T-cell (primary cell): ENCODE results near the genes NATD1 and KCNJ12.

GRCh38 chr17:19795946-19796353 lies 47.9 kb upstream of the ALDH3A1 start:
- PRO-cap, 7 experiments = no peak in any of the 7 experiments

DNA sequence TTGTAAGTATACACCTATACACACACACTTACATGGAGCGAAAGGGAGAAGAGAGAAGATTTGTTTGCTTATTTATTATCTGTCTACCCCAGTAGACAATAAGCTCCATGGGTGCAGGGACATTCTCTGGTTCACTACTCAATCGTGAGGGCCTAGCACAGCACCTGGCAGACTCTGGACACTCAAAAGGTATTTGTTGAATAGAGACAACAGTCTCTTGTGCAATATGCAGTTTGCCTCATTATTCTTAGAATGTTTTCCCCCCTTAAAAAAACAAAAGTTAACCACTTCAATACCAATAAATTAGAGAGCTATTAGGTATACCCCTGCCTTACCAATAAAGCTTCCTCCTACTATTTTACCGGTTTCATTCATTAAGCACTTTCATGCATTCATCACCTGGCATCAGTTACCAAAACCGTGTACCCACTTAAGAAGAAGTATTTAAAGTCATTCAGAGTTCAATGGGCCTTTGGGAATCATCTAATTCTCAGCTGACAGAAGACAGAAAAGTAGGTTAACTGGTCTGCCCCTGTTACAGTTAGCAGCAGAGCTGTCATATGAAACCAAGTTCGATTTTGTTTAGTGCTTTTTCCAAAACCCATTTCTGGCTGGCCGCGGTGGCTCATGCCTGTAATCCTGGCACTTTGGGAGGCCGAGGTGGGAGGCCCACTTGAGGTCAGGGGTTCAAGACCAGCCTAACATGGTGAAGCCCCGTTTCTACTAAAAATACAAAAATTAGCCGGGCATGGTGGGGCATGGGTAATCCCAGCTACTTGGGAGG lies 1.8 kb downstream of the AKAP10 start:
- PRO-cap, 7 experiments = no peak in any of the 7 experiments

- PRO-cap, 7 experiments = peak in 2 of 7 experiments; most common plus-strand start chr17:20073320 (in 2)
These were observed 64.0 kb downstream of the SPECC1 start for GRCh38 chr17:20072906-20073818.

DNA sequence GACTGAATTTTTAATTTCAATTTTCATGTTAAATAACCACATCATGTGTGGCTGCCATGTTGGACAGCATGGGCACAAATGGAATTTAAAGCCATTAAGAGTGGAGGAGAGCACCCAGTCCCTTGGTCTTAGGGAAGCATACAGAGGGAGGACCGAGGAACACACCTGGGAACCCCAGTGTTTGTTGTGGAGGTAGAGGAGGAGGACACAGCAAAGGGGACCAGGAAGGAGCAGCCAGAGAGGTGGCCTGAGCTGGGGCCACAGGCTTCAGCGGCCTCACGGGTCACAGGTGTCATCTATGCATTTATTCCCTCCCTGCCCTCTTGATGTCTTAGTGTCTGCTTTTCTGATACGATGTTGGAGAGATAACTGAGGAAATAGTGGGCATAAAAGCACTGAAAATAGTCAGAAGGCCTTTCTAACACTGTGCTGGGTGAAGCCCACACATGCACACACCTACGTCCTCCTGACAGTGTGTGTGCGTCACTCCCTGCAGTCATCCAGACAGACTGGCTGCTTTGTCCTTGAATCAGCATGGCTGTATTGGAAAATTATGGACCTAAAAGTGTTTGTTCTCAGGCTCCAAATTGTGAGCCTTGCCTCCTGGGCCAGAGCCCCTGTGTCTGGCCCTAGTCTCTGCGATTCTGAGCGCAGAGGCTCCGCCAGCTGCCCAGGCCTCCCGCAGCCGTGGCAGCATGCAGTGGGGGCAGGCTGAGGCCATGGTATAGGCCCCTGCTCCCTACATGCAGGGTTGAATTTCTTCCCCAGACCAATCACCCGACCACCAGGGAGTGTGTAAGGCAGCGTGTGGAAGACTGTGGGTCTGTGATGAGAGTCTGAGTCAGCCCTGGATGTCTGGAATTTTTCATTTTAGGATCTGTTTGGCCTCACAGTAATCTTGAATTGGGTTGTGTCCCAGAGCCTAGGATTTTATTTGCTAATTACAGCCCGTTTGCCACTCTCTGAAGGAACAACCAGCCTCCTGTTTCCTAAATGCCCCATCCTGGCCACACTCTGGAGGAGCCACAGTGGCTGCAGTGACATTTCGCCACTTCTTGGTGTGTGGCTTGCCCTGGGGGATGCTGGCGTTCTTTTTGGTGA lies 167.0 kb downstream of the LGALS9B start:
- PRO-cap, 7 experiments = no peak in any of the 7 experiments

DNA sequence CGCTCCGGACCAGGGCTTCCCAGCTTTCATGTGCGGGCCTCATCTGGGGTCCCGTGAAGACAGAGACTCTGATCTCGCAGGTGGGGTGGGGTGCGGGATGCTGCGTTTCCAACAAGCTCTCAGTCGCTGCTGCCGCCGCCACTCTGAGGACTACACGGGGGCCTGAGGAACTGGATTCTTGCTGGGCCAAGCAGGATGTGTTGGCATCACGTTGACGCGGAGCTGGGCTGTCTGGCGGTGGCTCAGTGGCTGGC lies 19.4 kb downstream of the LGALS9B start:
- PRO-cap, 7 experiments = no peak in any of the 7 experiments

- PRO-cap, 7 experiments = no peak in any of the 7 experiments
These were observed 120.4 kb downstream of the USP22 start for GRCh38 chr17:20922350-20922792.

DNA sequence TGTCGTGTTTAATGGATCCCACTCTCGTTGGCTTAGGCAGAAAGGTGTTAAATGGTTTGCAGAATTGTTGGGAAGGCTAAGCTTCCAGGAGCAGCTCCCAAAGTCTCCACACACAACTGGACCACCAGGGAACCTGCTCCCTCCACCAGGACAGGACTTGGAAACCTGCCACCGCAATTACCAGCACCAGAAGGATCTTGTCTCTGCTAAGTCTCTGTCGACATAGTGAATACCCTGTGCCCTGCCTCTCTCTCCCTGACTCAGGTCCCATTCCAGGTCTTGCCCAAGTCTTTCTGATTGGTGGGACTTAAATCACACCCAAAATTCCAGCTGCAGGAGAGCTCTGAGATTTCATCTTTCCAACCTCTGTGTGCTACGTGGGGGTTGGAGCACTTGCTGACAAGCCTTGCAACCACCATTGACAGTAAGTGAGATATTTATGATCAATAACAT lies 86.9 kb downstream of the USP22 start:
- PRO-cap, 7 experiments = no peak in any of the 7 experiments

- PRO-cap, 7 experiments = no peak in any of the 7 experiments
These were observed 27.5 kb downstream of the TMEM11 start for GRCh38 chr17:21186376-21186969.

- PRO-cap, 7 experiments = no peak in any of the 7 experiments
These were observed 7.3 kb downstream of the TMEM11 start for GRCh38 chr17:21206493-21207234.

GRCh38 chr17:21231867-21232496 lies 18.0 kb upstream of the TMEM11 start:
- PRO-cap, 7 experiments = no peak in any of the 7 experiments

- PRO-cap, 7 experiments = peak in 7 of 7 experiments; most common plus-strand start chr17:21253522 (in 2); most common minus-strand start chr17:21253410 (in 7)
These were observed at the start of gene NATD1 for GRCh38 chr17:21252574-21253668. NATD1 (minus strand) TSS chr17:21253410.

- PRO-cap, 7 experiments = no peak in any of the 7 experiments
These were observed 11.2 kb upstream of the MAP2K3 start for GRCh38 chr17:21273133-21273924.

DNA sequence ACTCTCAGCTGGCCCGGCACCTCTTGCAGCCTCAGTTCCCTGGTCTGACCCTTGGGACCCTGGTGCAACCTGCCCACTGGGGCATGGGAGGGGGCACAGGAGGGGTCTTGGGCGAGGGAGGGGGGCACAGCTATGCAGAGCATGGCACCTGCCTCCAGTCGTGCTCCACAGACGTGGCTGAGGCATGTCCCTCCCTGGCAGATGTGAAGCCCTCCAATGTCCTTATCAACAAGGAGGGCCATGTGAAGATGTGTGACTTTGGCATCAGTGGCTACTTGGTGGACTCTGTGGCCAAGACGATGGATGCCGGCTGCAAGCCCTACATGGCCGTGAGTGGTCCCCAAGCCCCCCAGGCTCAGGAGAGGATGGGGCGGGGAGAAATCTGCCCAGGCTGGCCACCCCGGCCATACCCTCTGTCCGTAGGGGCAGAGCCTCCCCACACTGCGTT lies 19.7 kb downstream of the MAP2K3 start:
- PRO-cap, 7 experiments = no peak in any of the 7 experiments

- PRO-cap, 7 experiments = no peak in any of the 7 experiments
These were observed 37.8 kb downstream of the MAP2K3 start for GRCh38 chr17:21322392-21322673.

DNA sequence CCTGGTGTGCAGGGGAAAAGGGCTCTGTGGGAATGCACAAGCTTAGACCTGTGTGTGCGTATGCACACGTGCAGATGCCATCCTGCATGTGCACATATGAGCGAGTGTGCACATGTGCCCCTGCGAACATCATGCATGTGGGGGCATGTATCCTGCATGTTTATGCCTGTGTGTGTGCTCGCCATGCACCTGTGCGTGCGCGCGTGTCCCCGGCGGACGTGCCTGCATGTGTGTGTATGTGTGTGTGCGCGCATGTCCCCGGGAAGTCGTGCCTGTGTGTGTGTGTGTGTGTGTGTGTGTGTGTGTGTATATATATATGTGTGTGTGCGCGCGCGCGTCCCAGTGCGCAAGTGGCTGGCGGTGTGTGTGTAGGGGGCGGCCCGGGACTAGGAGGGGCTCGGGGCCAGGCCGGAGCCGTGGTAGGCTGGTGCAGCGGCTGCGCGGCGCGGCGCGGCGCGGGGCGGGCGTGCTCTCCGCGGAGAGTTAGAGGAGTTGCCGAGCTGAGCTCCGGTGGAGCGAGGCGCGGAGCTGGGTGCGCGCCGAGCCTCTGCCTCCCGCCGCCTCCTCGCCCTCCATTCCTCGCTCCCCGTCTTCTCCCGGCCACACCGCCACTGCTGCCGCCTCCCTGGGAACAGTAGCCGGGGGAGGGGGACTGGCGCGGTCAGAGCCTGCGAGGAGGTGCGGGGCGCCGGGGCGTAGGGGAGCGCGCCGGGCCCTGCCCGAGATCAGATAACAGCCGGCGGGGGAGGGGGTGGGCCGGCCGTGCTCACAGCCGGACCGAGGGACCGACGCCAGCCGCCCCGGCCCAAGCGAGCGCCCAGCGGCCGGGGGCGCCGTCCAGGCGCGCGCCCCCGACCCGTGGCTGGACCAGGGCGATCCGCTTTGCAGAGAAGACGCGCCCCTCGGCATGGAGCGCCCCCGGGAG lies at the start of gene KCNJ12:
Gene KCNJ12, plus strand, starts transcription at position 490 of the 925 bp plus-strand sequence.
- PRO-cap, 7 experiments = no peak in any of the 7 experiments

- PRO-cap, 7 experiments = no peak in any of the 7 experiments
These were observed 78.7 kb downstream of the KCNJ18 start for GRCh38 chr17:21771137-21771337.

DNA sequence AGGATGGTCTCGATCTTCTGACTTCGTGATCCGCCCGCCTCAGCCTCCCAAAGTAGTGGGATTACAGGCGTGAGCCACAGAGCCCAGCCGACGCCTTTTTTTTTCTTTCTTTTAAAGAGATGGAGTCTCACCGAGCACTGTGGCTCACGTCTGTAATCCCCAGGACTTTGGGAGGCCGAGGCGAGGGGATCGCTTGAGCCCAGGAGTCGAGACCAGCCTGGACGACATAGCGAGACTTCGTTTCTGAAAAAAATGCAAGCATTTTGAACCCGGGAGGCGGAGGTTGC lies 524.3 kb downstream of the KCNJ18 start:
- PRO-cap, 7 experiments = no peak in any of the 7 experiments

DNA sequence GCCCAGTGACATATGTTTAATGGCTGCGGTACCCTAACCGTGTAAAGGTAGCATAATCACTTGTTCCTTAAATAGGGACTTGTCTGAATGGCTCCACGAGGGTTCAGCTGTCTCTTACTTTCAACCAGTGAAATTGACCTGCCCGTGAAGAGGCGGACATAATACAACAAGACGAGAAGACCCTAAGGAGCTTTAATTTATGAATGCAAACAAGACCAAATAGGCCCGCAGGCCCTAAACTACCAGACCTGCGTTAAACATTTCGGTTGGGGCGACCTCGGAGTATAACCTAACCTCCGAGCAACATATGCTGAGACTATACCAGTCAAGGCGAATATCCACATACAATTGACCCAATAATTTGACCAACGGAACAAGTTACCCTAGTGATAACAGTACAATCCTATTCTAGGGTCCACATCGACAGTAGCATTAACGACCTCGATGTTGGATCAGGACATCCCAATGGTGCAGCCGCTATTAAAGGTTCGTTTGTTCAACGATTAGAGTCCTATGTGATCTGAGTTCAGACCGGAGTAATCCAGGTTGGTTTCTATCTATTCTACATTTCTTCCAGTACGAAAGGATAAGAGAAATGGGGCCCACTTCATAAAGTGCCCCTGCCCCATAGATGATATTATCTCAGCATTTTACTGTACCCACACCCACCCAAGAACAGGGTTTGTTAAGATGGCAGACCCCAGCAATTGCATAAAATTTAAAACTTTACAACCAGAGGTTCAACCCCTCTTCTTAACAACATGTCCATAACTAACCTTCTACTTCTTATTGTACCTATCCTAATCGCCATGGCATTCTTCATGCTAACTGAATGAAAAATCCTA lies 831.9 kb downstream of the KCNJ18 start:
- PRO-cap, 7 experiments = no peak in any of the 7 experiments

DNA sequence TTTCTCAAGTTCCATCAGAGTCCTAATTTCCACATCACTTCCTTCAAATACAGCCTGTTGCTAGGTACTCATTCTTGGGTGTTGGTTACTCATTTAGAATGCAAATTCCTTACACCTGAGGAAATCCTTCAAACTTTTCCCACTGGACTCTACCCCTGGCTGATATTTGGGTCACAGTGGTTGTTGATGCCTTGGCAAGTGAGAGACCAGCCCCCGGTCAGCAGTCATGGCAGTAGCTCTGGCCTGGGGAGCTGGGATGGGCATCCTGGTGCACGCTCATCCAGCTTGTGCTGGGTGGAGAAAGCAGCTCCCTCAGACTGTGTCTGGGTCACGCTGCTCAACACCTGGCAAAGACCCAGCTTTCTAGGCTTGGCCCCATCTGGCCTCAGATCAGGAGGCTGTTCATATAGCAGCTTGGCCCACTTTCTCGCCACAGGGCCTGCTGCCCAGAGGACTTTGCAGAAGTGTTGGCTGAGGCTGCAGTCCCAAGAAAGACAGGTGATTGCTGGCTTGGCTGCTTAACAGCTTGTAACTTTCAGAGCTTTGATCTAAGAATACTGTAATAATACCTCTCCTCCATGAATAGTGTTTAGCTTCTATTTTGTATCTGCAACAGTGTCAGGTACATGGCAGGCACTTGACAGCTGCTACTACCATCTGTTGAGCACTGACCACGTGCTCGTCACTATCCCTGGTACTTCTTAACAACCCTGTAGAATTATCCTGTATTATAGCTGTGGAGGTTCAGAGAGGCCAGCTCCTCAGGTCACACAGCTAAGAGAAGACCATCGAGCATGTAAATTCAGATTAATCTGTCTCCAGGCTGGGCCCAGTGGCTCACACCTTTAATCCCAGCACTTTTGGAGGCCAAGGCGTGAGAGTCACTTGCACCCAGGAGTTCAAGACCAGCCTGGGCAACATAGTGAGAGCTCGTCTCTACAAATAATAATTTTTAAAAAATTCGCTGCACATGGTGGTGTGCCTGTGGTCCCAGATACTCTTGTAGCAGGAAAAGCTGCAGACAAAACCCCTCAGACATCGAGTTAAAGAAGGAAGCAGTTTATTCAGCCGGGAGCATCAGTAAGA lies 26.1 kb downstream of the WSB1 start:
- PRO-cap, 7 experiments = no peak in any of the 7 experiments

- PRO-cap, 7 experiments = no peak in any of the 7 experiments
These were observed 25.2 kb downstream of the KSR1 start for GRCh38 chr17:27481318-27481911.